Airway epithelial cell (primary cell): ENCODE measurements around the genes CT45A3, CT45A9, CD40LG, ENSG00000230707 and SOX3.

DNA sequence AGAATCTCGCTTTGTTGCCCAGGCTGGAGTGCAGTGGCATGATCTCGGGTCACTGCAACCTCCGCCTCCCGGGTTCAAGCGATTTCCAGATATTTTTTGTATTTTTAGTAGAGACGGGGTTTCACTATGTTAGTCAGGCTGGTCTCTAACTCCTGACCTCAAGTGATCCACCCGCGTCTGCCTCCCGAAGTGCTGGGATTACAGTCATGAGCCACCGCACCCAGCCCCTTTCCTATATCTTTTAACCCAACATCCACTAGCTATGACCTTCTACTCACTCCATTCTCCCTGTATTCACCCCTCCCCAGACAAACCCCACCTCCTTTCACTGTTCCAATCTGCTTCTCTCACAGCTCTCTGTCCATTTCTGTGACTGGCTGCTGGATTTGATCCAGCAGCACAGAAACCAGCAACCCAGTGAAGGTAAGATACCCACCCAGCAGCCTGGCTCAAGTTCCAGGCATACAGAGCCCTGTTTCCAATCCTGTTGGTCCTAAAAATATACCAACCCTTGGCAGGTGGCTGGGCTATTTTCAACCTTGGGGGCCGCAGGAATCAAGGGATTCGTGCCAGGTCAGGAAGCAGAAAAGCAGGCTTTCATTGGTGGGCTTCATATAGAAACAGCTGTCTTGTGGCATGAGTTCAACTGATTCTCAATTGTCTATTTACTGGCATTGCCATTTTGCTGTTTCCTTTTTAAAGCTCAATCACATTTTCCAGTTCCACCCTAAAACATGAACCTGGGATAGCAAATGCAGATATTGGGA lies 18.8 kb upstream of the MOSPD1 start:
- RAMPAGE, long total RNA: no peak

- RAMPAGE, long total RNA: no peak
Observed at GRCh38 chrX:135345308-135345847, 782 bp downstream of the ZNF449 start.

DNA sequence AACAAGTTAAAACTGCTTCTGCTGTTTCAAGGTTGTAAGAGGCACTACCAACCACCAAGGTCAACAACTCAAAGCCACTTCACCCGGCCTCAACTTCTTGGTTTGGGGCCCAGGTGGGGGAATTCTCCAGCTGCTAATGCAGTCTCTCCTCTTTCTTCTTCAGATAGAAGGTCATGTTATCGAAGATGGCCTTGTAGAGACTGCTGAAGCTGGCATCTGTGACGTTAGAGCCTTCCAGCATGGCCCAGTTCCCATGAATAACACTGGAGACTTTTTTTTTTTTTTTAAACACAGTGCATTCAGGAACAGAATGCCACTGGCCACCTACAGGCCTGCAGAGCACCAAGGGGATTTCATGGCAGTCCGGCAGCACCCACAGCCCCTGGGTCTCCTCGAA lies 42.5 kb downstream of the SMIM10L2A start:
- RAMPAGE, long total RNA: no peak

GRCh38 chrX:135522469-135522908 lies 2.0 kb downstream of the INTS6L start:
- RAMPAGE, long total RNA: no peak

- RAMPAGE, long total RNA: no peak
Observed at GRCh38 chrX:135768034-135768323, at the start of gene CT45A3. Gene CT45A3, minus strand, starts transcription at chrX:135768191.

- RAMPAGE, long total RNA: no peak
Observed at GRCh38 chrX:135871584-135872237, at the start of gene CT45A9. Gene CT45A9, minus strand, starts transcription at chrX:135871812.

DNA sequence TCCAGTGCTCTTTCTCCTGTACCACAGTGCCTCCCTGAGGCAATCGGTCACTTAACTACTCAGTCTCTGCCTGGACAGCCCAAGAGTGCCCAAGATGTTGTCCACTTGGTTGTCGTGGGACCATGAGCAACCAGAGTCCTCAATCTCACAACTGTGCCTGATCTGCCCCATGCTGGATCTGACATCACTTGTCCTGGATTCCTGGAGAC lies 745 bp downstream of the MMGT1 start:
- RAMPAGE, long total RNA: no peak

GRCh38 chrX:136170081-136170536 lies 26.7 kb upstream of the FHL1 start:
- RAMPAGE, long total RNA: no peak

GRCh38 chrX:136193590-136194207 lies 3.1 kb upstream of the FHL1 start:
- RAMPAGE, long total RNA: no peak

DNA sequence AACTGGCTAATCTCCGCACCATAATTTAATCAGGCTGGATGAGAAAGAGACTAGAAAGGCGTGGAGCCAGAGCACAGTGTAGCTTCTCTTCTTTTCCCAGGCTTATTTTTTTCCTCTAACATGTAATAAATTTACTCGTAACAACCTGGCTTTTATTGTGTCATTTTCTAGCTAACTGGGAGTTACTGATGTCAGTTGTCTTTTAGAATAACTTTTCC lies 1.5 kb upstream of the FHL1 start:
- RAMPAGE, long total RNA: no peak

- RAMPAGE, long total RNA: no peak
Observed at GRCh38 chrX:136207728-136208370, 11.0 kb downstream of the FHL1 start.

DNA sequence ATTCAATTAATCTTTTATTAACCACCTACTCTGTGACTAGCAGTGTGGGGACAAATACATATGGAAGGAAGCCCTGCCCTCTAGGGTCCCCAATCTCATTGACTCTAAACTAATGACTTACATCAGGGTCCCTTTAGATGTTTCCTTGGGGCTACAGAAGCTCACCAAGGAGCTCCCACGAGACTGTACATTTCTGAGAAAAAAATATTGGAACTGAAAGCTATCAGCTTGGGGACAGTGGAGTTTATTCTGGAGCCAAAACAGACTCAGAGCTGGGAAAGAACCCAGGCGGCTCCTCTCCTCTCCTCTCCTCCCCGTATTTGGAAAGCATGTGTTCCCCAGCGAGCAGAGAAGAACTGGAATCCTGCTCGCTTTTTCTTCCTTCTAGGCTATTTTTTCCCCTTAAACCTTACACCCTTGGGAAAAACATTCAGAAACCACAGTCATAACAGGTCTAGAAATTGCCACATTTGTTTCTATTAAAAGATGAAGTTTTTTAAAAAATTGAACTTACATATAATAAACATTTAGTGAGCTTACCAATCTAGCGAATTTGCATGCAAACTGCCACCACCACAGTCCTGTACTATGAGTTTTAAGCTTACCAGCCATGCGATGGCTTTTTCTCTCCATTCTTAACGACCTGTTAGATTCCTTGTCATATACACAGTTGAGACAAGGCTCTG lies 4.4 kb upstream of the MAP7D3 start:
- RAMPAGE, long total RNA: no peak

DNA sequence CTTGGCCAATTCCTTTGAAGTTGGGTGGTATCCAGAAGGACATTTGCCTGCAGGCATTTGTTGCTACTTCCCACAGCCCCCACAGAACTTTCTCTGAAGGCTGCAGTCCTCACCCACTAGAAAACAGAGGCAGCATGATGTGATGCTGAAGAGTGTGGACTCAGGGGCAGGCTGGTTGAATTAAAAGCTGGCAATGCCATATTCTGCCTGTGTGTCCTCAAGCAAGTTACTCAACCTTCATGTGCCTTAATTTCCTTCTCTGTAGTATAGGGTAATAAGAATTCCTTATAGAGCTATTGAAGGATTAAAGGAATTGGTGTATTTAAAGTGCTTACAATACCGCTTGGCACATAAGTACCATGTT lies 87.5 kb downstream of the ADGRG4 start:
- RAMPAGE, long total RNA: no peak

GRCh38 chrX:136509971-136510324 lies 12.6 kb downstream of the HTATSF1 start:
- RAMPAGE, long total RNA: no peak

DNA sequence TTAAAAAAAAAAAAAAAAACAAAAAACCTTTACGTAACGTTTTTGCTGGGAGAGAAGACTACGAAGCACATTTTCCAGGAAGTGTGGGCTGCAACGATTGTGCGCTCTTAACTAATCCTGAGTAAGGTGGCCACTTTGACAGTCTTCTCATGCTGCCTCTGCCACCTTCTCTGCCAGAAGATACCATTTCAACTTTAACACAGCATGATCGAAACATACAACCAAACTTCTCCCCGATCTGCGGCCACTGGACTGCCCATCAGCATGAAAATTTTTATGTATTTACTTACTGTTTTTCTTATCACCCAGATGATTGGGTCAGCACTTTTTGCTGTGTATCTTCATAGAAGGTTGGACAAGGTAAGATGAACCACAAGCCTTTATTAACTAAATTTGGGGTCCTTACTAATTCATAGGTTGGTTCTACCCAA lies at the start of gene CD40LG:
TSS of gene CD40LG (plus strand) at position 114 of the 431 bp plus-strand sequence.
- RAMPAGE, long total RNA: no peak

DNA sequence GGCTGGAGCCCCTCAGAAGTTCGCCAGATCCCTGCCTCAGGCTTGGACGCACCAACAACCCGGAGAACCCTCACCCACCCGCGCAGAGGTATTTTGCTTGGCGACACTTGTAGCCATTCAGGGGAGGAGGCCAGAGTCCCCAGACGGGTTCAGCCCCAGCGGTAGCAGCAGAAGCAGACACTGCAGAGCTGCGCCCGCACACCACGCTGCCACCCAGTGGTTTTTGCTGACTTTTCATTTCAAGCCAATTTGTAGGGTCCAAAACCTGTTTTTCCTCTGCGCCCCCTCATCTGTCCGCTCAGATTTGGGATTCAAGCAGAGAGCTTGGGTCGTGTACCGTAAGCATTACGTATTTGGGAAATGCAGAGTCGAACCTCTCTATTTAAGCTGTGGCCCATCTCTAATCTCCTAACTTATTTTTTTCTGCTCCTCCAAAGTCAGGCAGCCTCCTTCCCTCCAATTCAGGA lies 571 bp upstream of the FGF13 start:
- RAMPAGE, long total RNA: no peak

GRCh38 chrX:139222600-139223251 lies 307.8 kb upstream of the F9 start:
- RAMPAGE, long total RNA: no peak

GRCh38 chrX:139931678-139931874 lies 1.3 kb downstream of the ATP11C start:
- RAMPAGE, long total RNA: no peak

GRCh38 chrX:140090977-140092174 lies at the start of gene ENSG00000230707:
Gene ENSG00000230707, plus strand, starts transcription at chrX:140091678.
- RAMPAGE, long total RNA: no peak

GRCh38 chrX:140504939-140505160 lies at the start of gene SOX3:
Gene SOX3, minus strand, starts transcription at chrX:140505069.
- RAMPAGE, long total RNA: no peak